RPMI7951 (cell line): Measurements from ENCODE around the genes NFKBIA and RALGAPA1.

- RAMPAGE, long total RNA = no peak
Measured at GRCh38 chr14:34043633-34044287, 92.9 kb upstream of the EGLN3 start.

GRCh38 chr14:34436957-34437361, 25.1 kb downstream of the SPTSSA start:
- RAMPAGE, long total RNA = no peak

DNA sequence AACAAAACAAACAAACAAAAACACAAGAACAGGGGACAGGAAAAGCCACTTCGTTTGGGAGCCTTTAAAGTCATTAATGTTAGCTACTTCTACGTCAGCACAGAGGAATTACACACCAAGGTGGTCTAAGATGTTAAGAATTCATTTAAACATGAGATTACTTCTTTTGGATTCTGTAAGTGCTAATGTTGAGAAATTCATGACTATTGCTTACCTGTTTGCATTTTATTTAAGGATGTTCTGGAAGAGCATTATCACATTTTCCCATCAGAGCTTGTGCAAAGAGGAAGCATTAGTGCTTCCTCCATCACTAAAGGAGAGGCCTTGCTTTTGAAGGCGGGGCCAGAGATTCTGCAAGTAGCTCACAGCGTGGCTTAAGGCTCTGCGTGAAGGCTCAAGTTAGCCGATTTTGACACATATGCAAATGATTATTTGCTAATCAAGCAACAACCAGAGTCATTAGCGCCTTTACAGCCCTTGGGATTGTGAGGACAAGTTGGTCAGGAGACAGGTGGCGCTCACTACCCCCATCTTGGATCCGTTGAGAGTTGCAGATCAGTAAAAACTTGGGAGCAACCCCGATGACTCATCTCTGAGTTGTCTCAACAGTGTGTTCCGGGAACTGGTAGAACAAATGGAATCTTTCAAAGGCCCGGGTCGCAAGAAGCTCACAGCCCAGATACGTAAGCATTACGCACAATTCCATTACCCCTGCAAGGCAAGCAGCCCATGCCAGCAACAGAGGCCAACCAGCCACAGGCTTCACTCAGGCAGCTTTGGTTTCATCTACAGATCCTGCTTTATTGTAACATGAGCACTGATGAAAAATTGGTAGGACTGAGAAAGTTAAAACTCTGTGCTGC, 34.7 kb upstream of the SPTSSA start:
- RAMPAGE, long total RNA = no peak

DNA sequence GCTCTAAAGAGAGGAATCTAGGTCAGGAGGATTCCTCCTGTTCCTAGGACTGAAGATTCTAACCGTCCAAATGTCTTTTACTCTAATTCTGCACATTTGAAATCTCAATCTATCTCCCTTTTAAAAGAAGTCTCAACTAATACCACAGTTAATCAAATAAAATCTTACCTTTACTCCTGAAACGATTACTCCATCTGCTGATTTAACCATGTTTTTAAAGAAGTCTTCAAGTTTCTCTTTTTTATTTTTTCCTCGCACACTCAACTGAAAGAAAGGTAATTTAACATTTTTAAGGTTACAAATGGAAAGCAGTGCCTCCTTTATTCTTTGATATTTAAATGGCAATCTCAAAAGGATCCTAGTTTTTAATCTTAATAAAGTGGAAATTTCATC, 32.6 kb downstream of the SNX6 start:
- RAMPAGE, long total RNA = no peak

- RAMPAGE, long total RNA = no peak
Measured at GRCh38 chr14:34782871-34783478, 68.6 kb upstream of the CFL2 start.

GRCh38 chr14:34874259-34874446, 1.0 kb downstream of the BAZ1A start:
- RAMPAGE, long total RNA = no peak

DNA sequence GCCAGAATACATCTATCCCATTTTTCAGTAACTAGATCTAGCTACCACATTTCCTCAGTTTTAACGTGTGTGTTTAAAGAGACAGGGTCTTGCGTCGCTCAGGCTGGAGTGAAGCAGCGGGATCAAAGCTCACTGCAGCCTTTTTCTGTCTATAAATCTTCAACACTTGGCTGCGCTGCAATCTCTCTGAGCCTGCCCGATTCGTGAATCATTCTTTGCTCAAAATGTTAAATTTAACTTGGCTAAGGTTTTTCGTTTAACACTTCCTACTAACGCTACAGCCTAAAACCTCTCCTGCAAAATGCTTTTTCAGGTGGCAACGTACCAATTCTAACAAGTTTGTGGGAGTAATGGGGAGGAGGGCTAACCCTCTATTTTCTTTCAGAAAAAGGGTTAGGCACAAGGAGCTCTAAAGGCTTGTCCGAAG, 1.5 kb upstream of the SRP54 start:
- RAMPAGE, long total RNA = no peak

DNA sequence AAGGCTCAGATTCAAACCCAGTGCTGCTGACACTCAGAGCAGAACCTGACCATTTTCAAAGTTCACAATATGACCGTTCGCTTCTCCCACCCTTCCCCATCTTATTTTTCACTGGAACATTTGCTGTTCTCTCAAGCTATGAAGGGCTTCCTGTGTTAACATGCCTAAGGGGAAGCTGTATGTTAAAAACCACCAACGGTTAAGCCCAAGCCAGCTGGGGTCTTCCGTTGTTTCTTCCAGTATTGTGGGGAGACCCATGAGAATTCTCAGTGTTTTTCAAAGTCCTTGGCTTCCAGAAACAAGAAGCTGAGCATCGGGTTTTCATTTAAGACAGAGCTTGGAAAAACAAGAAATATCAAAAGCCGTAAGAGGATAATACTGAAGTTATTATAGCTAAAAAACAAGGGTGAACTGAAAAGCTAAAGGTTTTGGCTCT, 6.0 kb upstream of the PSMA6 start:
- RAMPAGE, long total RNA = no peak

GRCh38 chr14:35290163-35290769, 1.9 kb upstream of the PSMA6 start:
- RAMPAGE, long total RNA = no peak

GRCh38 chr14:35332848-35333368, 40.7 kb downstream of the PSMA6 start:
- RAMPAGE, long total RNA = no peak

DNA sequence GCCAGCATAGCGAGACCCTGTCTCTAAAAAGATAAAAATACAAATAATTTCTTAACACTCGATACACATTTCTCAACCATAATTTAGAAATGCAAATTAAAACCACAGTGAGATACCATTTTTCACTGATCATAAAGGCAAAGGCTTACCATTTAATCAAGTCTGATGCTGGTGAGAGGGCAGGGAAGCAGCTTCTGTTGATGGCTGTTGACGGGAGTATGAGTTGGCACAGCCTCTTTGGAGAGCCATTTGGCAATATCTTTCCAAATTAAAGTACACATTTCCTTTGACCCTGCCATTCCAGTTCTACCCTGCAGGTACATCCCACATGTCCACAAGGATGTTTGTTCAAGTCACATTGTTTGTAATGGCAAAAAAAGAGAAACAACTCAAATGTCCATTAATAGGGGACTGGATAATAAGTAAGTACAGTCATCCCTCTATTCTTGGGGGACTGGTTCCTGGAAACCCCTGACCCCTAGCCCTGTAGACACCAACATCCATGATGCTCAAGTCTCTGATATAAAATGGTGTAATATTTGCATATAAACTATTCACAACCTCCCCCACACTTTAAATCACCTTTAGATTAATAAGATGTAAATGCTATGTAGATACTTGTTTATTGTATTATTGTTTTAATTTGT, 50.7 kb downstream of the NFKBIA start:
- RAMPAGE, long total RNA = no peak

- RAMPAGE, long total RNA = no peak
Measured at GRCh38 chr14:35386573-35387105, 17.9 kb downstream of the NFKBIA start.

DNA sequence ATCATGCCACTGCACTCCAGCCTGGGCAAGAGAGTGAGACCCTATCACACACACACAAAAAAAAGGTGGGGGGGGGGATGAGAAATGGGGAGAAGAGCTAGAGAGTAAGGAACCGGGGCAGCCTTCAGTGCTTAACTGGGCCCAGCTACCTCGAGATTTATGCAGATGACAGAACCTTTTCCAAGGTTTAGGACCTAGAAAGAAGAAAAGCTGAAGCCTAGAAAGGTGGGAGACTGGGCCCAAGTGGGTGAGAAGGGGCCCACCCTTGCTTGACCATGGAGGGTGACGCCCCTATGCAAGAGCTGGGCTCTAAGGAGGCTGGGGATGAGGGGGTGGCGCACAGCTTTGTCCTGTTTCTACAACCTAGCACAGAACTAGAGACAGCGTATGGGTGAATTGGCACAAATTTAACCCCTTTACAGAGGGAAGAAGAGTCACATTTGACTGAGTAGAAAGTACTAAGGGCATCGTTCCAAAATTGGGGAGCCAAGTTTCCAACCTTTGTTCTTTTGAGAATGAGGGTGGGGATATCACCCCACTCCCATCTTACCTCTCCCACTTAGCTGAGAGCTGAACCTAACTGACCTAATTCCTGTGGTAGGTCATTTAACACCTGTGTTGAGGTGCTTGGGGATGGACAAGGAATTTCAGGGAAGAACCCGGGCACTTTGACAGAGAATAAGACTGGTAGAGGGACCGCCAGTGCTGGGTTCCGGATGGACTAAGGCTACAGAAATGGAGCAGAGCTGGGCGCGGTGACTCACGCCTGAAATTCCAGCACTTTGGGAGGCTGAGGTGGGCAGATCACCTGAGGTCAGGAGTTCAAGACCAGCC, 5.4 kb downstream of the NFKBIA start:
- RAMPAGE, long total RNA = no peak

DNA sequence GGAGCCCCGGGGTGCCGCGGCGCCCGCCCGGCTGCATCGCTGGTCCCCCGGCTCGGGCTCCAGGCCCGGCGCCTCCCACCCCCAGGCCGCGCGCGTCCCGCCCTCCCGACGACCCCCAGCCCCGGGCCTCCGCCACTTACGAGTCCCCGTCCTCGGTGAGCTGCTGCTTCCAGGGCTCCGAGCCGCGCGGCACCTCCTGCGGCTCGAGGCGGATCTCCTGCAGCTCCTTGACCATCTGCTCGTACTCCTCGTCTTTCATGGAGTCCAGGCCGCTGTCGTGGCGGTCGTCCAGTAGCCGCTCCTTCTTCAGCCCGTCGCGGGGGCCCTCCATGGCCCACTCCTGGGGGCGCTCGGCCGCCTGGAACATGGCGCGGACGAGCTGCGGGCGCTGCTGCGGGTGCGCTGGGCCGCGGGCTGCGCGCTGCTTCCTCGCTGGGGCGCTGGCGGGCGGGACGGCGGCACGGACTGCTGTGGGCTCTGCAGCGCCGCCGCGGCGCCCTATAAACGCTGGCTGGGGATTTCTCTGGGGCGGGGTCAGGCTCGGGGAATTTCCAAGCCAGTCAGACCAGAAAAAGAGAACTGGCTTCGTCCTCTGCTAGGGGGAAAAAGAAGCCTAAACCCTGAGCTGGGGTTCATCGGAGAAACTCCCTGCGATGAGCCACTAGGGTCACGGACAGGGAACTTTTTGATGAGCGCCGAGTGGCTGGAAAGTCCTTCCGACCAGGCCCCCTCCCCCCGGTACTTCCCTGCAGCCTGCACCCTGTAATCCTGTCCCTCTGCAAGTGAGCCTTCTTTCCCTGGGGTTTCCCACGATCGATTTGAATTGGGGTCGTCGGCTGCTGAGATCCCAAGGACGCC, at the start of gene NFKBIA:
Gene NFKBIA (minus strand): TSS at position 472 of the 858 bp plus-strand sequence.
- RAMPAGE, long total RNA = no peak

- RAMPAGE, long total RNA = no peak
Measured at GRCh38 chr14:35706323-35707146, 102.6 kb downstream of the RALGAPA1 start.

GRCh38 chr14:35808504-35809572, at the start of gene RALGAPA1:
Gene RALGAPA1, minus strand, starts transcription at chr14:35809295.
- RAMPAGE, long total RNA = no peak

DNA sequence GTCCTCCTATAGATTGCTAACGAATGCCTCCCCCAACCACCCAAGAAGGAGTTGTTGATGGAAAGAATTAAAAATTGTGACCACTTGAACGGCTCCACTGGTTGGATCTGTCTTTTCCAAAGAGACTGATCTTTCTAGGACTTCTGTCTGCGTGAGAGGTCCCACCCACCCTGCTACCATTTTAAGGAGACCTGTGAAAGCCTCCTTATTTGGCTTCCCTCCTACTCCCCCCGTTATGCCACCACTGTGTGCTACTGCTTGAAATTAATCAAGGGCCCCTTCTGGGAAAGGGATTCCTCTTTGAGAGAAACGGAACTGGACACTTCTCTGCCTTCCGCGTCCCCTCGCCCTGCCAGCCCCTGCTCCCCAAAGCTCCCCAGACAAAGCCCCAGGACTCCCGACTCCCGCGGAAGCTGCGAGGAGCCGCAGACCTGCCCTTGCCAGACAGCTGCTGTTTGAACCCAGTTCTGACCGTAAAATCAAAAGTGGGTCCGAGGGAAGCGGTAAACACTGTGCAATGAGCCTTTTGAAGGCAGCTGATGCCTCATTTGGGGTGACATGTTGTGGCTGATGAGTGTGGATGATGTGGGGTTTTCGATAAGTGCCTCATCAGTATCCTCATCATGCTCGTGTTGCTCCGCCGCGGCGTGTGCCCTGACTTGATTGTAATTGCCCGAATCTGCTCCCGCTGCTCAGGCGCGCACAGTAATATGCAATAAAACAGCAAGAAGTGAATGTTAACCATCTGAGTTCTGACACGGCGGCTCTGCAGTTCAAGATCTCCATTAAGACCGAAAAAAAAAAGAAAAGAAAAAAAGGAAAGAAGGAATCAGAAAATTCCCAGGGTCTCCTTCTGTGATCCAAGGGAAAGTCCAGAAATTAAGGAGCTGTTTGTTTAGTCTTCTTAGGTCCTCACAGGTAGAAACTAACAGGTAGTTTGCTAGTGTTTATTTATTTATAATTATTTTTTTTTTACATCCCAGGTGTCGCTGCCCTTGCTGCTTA, 48.2 kb downstream of the MBIP start:
- RAMPAGE, long total RNA = no peak

- RAMPAGE, long total RNA = no peak
Measured at GRCh38 chr14:36505843-36506837, 13.9 kb downstream of the NKX2-1 start.

DNA sequence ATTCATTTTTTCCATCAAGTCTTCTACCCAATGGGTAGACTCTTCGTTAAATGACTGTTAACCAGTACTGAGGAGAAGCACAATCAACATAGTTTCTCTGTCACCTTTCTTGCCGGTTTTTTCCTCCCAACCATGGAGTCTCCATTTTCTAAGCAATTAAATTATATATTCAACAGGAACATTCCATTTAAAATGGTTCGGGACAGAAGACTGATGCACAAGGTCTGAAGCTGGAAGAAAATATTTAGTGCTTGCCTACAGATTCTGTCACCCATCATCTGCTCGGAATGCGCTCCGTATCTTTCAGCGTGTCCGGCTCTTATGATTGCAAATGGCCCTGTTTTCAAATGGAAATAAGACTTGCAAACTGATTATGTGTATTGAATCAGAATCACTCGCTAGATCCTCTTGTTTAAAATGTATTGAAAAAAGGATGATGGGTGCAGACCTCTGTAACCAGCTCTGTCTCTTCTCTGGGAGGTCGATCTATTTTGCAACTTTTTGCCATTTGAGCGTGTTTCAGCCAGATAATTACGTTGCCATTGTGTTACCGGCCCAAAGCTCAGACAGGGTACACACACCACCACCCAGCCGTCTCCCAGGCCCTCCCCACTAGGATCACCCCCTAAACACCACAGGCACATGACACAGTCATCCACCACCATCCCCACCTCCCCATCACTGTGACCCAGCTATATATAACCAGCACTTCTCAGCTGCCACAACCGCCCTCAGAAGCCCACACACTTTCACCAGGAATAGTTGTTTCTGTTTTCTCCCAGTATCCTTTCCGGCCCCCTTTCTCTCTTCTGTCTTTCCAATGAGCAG, 10.9 kb downstream of the NKX2-1 start:
- RAMPAGE, long total RNA = no peak

GRCh38 chr14:36515760-36516658, 4.0 kb downstream of the NKX2-1 start:
- RAMPAGE, long total RNA = no peak